Measurements from ENCODE around the genes SLC36A2 and G3BP1.

GRCh38 chr5:151021521-151022165 is 1.3 kb downstream of the GPX3 start:
- PRO-cap, result no peak

- PRO-cap, result no peak
These were observed 2.5 kb upstream of the TNIP1 start for GRCh38 chr5:151083306-151083852.

- PRO-cap, result no peak
These were observed 10.0 kb downstream of the CCDC69 start for GRCh38 chr5:151213633-151214596.

DNA sequence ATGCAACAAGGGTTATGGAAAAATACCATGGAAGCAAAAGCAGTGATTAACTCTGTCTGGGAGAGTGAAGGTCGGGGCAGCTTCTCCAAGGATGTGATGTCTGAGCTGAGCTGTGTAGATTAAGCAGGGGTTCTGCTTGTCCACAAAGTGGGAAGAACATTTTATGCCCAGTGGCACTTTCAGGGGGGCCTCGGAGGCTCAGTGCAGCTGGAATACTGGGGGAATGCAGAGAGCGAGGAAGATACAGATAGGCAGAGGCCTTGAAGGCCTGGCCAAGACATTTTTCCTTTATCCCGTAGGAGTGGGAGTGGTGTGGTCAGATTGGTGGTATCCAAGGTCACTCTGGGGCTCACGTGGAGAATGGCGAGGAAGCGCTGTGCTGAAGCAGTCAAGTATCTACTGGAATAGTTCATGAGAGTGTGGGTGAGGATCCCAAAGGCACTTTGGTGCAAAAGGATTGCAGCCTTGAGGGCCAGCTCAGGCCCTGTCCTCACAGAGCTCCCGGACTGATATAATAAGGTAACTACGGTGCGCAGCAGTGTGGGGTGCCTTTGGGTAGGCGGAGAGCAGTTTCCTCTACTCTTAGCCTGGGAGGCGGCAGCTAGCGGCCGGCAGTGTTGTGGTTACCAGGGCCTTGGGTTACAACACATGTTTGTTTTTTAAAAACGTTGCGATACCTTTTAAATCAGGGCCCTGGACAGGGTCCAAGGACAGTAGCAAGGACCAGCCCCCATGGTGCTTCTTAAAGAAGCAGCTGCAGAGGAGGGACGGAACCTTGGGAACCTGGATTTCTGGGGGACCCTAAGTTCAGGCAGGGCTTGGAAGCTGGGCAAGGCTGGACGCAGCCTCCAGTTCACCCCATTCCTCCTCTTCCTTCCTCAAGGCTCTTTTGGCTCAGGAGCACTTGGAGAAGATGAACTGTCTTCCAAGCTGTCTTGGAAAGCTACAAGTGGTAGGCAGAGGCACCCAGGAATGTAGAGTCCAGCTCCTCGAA is 10.8 kb upstream of the CCDC69 start:
- PRO-cap, result no peak

DNA sequence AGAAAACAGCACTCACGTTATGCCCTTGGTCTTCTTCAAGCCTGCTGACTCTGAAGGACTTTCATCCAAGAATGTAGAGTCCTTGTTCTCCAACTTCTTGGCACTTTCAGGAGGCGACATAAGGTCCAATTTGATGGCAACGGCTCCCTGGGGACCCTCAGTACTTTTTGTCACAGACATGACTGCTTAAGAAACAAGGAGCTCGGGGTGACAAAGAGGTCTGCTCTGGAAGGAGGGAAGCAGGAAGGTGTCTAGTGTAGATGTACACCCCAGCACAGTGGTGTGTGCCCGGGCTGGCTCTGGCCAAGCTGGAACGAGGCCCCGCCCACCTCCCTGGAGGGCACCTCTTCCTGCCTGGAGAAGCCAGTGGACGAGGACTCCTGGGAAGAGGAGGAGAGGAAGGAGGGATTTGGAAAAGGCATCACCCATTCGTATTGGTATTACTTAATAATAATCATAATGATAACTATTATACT is at the start of gene SLC36A2:
TSS of gene SLC36A2 (minus strand) at position 279 of the 476 bp plus-strand sequence.
- PRO-cap, result no peak

- PRO-cap, result no peak
These were observed 22.0 kb upstream of the FAT2 start for GRCh38 chr5:151612910-151613767.

DNA sequence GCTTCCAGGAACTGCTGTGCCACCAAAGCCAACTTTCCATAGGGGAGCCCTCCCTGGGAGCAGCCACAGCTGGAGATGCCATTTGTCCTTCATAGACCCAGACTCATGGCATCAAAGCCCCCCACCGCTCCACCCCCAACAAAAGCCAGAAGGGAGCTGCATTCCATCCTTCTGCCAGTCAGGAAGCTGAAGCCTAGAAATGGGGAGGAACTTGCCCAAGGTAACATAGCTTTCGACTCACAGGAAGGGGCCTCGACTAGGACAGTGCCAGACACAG is 28.9 kb upstream of the FAT2 start:
- PRO-cap, result no peak

GRCh38 chr5:151671754-151672561 is 14.8 kb downstream of the SPARC start:
- PRO-cap, result no peak

DNA sequence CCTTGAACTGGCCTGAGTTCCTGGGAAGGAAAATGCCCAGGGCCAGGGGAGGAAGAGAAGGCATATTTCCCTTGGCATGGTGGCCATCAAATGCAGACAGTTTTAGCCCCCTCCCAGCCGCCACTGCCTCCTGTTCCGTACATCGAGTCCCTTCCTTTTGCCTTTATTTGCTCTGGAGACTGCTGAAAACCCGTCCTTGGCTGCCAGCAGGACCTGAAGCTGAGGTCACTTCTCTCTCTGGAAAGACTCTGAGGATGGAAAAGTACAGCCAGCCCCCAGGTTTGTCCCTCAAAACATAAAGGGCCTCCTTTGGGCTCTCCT is 7.3 kb downstream of the SPARC start:
- PRO-cap, result no peak

GRCh38 chr5:151771130-151771770 is 504 bp upstream of the G3BP1 start:
- PRO-cap, result bidirectional peak, plus-strand start at chr5:151771196, minus-strand start at chr5:151771095; bidirectional peak, plus-strand start at chr5:151771357, minus-strand start at chr5:151771423; bidirectional peak, plus-strand start at chr5:151771954, minus-strand start at chr5:151771471

DNA sequence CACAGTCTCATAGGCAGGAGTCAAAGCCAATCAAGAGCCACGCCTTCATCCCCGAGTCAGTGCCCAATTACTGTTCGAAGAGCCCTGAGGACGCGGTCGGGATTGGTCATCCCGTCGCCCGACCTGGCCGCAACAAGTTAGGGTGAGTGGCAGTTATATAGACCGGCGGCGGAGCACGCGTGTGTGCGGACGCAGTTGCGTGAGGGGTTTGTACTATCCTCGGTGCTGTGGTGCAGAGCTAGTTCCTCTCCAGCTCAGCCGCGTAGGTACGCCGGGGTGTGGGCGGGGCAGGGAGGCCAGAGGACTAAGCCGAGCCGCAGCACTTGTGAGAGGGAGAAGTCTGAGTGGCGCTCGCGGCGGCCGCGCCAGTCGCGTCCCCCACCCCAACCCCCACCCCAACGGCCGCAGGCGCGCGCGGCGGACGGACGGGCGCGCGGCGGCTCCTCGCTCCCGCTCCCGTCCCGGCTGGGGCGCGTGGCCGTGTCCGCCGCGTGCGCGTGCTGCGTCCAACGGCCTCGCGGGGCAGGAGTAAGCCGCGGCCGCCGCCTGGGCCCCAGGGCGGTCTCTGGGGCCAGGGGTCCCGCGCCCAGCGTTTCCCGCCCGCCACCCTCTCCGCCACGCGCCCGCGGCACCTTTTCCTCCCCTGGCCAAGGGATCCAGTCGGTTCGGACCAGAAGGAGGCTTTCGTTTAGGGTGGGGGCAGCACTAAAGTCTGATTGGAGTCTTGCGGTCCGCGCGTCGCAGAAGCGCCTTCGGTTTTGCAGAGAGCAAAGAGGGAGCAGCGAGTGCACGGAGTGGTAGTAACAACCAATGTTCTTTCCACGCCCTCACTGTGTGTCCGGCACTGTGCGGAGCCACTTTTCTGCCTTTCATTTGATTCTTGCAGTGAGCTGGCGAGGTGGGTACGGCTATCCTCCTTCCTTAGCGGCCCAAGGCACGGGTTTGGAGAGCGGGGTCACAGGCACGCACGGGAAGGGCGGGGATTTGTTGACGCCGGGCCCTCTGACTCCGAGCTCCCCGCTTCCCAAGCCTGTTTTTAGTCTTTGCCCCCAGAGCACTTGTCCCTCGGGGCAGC is at the start of gene G3BP1:
TSS of gene G3BP1 (plus strand) at position 184 of the 1,075 bp plus-strand sequence.
- PRO-cap, result bidirectional peak, plus-strand start at position 184 of the sequence, minus-strand start outside the sequence; bidirectional peak, plus-strand start at position 334 of the sequence, minus-strand start at position 346 of the sequence; bidirectional peak, plus-strand start at position 716 of the sequence, minus-strand start at position 760 of the sequence; bidirectional peak, plus-strand start outside the sequence, minus-strand start at position 1,038 of the sequence

DNA sequence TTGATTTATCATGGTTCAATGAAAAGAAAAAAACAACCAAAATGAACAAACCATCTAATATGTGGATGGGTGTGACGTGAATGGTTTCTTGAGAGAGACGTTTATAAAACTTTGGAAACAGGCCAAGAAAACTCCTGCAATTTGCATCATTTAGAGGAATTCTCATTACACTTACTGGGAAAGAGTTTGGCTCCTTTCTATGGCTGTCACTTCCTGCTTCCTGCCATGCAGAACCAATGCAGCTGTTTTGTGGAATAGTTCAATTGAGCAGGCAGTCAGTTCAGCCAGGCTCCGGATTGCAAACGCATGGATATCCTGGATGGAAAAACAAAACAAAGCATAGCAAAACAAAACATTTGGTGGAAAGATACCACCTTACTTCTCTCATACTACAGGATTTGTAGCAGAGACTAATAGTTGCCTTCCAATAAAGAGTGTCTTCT is 36.6 kb downstream of the FAM114A2 start:
- PRO-cap, result no peak

DNA sequence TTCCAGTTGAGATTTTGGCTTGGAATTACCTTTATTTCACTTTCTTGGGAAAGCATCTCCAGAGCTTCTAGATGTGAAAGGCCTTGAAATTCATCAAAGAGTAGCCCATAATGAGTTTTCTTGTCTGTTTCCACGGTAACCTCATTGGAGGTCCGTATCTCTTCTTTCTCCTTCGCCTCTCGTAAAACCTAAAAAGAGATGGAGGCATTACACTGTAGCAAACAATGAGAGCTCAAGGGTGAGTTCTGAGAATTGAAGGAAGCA is 11.6 kb downstream of the FAM114A2 start:
- PRO-cap, result no peak

- PRO-cap, result no peak
These were observed 2.5 kb downstream of the GALNT10 start for GRCh38 chr5:154192928-154193596.

DNA sequence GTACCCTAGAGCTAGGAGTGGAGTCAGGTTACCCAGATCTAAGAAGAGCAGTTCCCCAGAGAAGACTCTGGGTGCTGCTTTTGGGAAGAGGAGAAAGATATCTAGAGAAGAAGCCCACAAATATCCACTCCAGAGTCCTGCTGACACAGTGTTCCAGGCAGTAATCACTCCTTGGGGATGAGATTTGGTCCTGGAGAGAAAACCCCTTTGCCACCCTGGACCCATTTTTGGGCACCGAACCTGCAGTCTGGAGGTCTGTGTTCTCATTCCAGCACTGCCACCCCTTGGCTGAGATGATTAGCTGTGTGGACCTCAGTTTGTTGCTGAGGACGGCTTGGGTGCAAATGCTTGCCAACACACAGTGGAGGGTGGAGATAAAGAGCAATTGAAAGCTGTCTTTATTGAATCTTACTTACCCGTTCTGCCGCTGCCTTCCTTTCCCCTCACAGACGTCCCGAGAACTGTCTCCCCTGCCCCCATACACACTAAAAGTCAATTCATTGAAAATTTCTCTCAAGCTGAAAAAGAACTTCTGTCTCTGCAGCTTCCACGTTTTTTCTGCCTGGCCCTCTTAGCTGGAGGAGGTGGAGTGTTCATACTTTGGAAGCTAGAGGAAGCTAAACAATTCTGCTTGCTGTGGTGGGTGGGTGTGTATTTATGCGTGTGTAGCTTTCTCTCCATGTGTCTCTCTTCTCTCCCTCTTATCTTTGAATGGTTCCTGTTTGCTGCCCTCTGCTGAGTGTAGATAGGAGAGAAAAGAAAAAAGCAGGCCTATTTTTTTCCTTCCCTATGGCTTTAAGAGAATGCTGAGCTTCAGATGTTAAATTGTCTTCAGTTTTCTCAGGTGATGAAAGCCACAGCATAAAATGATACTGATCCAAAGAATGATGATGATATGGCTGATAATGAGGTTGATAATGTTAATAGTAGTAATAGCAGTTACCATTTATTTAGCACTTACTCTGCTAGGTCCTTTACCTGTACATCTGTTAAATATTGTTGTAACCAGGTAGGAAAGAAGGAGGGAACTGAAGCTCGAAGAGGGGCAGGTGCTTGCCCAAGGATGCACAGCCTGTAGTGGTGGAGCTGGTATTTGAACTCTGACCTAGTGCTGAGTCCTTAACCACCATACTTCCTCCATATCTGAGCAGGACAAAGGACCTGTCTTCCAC is 6.7 kb downstream of the GALNT10 start:
- PRO-cap, result no peak

GRCh38 chr5:154202526-154203407 is 12.2 kb downstream of the GALNT10 start:
- PRO-cap, result no peak

DNA sequence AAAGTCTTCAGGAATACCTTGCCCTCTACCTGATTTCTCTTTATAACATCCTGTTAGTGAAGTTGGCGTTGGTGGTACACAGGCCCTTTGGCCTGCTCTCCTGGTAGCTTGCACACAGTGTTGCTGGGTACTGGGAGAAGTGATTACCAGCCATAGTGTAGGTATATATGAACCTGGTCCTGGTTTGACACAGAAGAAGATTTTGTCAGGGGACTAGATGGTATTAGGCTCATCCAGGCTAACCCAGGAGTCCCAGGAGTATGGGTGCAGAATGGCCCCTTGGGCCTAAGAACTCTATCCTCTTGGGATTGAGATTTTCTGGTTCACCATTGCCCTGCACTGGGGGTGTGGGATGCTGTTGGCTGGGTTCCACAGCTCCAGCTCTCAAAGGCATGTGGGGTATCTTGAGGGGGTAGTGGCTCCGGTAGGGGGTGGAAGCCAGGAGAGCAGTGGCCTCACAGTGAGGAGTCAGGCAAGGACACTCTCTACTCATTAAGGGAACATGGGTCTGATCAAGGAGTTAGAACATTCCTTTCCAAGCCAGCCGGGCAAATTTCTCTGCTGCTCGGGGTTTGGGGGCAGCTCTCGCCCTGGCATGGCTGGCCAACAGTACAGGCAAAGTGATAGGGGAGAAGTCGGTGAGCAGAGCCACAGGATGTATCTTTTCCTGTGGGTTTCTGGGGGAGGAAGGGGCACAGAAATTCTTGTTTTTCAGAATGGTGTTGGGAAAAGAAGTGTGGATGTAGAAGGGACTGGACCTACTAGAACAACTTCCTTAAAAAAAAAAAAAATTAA is 33.0 kb downstream of the LARP1 start:
- PRO-cap, result no peak

- PRO-cap, result no peak
These were observed 31.7 kb downstream of the FAXDC2 start for GRCh38 chr5:154818272-154819478.

DNA sequence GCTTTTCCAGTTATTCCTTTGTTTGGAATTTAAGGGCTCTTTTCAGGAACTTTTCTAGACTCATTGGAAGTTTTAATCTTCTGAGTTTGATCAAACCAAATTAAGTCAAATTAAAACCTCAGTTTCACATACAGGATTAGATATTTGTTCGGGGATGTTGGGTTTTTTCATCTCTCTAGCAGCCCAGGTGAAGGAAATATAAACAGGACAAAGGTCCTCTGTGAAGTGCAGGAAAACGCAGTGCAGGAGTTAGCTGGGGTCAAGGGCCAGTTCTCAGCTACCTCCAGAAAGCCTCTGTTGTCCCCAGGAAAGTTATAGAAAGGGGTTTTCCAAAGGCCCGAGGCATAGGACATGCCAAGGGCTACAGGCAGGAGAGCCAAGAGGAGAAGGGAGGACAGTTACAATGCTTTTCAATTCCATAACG is 12.9 kb downstream of the FAXDC2 start:
- PRO-cap, result no peak

GRCh38 chr5:154850200-154850454 is 276 bp downstream of the FAXDC2 start:
- PRO-cap, result no peak